CD14-positive monocyte (primary cell): ENCODE measurements around a stretch of chr7.

DNA sequence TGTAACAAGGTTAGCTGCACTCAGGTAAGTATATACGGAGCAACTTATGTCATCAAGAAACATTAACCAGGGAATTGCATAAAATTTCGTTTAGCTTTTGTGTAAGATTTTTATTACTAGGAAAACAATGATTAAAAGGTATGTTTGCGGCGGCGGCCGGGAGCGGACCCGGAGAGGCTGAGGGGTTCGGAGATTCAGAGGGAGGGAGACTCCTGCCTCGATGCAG lies 533.8 kb upstream of the CNTNAP2 start:
- CAGE, long polyA plus RNA = no peak

GRCh38 chr7:148447319-148447655 lies 143.3 kb upstream of the C7orf33 start:
- CAGE, long polyA plus RNA = no peak

- CAGE, long polyA plus RNA = no peak
Observed at GRCh38 chr7:148540396-148540831, 50.2 kb upstream of the C7orf33 start.

DNA sequence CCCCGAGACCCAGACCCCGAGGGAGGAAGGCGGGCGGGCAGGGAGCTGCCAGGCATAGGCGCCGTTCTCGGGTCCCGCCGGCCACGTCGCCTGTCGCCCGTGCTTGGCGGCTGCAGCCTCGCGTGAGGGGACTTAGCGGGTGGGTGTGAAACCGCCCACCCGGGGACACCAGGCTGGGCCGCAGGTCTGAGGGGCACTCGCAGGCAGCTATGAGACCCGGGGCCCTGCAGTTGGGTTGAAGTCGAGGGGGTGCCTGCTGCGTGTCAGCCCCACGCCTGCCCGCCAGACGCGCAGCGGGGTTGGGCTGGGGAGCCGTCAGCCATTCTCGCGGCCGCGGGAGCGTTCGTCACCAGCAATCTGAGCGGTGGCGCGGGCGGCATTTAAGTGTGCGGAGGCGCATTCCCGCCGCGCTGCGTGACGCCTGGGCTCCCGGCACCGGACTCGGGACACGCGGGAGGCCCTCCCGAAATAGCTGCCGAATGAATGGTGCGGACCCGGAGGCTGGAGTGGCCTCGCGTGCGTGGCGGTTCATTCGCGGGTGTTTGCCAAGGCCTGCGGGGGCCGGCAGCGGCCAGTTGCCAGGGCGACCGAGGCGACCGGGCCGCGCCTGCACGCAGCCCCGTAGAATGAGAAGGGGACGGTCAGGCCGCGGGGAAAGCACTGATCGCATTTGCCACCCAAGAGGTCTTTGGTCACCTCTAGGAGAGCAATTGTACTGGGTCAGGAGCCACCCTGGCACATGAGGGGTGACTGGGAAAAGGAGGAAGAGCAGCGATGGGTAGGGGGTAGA lies 740 bp downstream of the ZNF398 start:
- CAGE, long polyA plus RNA = no peak

DNA sequence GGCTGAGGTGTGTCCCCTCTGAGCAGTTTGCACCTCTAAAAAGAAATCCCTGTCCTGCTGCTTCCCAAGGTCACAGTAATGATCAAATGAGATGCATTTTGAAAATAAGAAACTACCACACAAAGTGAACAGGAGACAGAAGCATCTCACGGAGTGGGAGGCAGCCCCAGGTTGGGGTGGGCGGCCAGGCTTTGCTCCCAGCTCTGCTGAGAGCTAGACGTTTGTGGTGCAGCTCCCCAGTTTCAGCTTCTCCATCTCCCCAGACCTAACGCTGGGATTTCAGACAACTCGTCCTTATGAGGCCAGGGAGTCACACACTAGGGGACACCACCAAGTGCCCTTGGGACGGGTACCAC lies 12.5 kb upstream of the ZNF777 start:
- CAGE, long polyA plus RNA = no peak

GRCh38 chr7:149474110-149475000 lies 13.5 kb upstream of the ZNF777 start:
- CAGE, long polyA plus RNA = no peak

- CAGE, long polyA plus RNA = no peak
Observed at GRCh38 chr7:149543811-149544697, 46.4 kb upstream of the ZNF746 start.

DNA sequence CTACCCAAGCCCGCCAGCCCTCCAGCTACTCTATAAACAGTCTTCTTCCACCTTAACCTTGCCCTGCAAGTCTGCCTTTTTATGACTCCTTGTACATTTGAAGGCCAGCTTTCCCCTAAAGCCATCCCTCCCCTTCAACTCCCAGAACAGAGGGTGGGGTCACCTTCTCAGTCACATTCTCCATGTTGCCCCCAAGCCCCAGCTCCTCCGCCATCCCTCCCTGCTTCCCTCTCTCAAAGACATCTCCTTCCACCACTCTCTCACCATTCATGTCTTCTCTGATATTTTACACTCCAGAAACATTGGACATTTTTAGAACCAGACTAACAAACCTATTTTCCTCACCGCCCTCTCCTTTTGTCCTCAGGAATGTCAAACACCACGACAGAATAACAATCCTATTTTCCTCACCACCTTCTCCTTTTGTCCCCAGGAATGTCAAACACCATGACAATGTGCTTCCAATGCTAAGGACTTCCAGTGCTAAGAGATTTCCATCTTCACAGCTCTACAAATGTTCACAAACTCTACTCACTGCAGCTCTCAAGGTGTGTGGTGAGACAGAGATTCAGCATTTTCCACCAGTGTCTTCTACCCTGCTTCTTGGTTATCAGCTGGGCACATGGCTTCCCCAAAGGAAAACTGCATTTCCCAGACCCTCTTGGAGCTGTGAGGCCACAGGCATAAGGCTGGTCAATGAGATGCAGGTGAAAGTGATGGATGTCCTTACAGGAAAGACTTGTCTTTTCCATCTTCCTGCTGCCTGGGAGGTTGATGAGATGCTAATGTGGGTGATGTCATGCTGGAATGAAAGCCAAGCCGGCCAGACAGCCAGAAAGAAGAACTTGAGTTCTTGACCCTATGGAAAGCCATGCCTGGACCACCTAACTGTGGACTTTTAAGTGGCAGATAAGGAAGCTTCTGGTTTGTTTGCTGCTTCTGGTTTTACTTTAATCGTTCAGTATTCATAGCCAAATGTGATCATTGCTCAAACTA lies 85.1 kb upstream of the ZNF746 start:
- CAGE, long polyA plus RNA = no peak

GRCh38 chr7:149583942-149584819 lies 86.6 kb upstream of the ZNF746 start:
- CAGE, long polyA plus RNA = no peak

GRCh38 chr7:149612907-149613612 lies 101.7 kb upstream of the KRBA1 start:
- CAGE, long polyA plus RNA = no peak

- CAGE, long polyA plus RNA = no peak
Observed at GRCh38 chr7:149635780-149636041, 79.0 kb upstream of the KRBA1 start.

DNA sequence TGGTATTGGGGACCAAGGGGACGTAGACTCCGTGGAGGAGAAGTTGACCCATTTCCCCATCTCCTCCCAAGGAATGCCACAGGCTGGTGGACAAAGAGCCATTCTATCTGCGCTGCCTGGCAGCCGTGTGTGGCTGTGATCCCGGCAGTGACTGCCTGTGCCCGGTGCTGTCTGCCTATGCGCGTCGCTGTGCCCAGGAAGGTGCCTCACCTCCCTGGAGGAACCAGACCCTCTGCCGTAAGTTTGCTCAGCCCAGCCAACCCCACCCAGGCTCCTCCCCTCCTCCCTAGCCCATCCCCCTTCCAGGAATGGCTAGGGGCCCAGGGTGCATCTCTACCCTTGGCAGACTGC lies 10.0 kb upstream of the ZNF467 start:
- CAGE, long polyA plus RNA = no peak

DNA sequence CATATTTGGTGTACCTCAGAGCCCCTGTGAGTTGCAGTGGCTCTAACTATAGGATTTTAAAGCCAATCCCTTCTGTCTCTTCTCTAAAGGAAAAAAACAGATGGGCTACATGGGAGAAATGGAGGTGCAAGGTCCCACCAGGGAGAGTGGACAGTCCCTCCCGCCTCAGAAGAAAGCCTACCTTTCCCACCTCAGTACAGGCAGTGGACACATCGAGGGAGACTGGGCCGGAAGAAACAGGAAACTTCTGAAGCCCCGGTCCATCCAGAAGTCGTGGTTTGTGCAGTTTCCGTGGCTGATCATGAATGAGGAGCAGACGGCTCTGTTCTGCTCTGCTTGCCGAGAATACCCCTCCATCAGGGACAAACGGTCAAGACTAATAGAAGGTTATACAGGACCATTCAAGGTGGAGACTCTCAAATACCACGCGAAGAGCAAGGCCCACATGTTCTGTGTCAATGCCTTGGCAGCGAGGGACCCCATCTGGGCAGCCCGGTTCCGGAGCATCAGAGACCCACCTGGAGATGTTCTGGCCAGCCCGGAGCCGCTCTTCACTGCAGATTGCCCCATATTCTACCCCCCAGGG lies 9.6 kb downstream of the ZNF862 start:
- CAGE, long polyA plus RNA = no peak

DNA sequence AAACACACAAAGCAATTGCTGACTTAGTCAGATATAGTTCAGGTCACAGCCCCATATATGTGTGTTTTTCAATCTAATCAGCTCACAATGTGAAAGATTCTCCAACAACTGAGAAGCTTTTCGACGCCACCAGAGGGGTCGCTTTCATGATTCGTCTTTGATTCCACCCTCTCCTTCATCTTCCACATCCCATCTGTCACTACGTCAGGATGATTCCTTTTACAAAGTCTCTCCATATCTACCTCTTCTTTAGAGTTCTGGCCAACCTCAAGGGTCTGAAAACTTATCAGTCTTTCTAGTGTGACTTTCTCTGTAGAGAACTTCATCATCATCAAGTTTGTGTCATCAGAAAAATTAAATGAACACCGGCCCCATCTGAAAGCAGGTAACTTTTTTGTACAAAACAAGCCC lies 188.6 kb upstream of the LRRC61 start:
- CAGE, long polyA plus RNA = no peak

- CAGE, long polyA plus RNA = no peak
Observed at GRCh38 chr7:150322812-150322987, 455 bp upstream of the LRRC61 start.

- CAGE, long polyA plus RNA = no peak
Observed at GRCh38 chr7:150336809-150337034, 4.7 kb downstream of the RARRES2 start.

DNA sequence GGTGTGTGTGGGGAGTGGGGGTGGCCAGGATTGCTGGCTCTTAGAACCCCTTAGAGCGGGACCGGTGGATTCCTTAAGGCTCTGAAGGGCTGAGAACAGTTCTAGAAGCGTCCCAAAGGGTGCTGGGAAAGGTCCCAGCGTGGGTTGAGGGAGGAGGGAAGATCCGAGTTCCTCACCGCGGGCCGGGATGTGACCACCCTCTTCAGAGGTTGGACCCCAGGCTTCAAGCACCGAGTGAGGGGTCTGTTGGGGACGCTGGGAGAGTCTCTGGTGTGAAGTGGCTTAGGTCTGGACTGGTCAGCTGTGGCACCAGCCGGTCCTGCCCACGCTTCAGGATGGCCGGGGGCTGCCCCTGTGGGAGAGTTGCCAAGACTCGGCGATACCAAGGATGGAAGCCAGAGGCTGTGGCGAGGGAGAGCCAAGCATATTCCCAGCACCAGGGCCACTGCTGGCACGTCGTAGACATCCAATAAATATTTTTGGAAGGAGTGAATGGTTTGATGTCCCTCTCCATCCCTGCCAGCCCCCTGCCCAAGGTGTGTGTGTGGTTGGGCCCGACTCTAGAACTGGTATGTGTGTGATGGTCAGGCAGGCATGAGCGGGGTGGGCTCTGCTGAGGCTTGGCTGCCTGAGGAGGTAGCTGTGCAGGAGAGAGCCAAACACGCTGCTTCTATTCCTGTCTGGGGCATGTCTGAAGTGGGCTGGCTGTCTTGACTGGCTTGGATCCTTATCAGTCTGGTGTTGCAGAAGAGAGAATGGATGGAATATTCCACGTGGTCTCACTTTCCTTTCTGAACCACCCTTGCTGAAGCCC lies 7.1 kb upstream of the ENSG00000284691 start:
- CAGE, long polyA plus RNA = no peak

DNA sequence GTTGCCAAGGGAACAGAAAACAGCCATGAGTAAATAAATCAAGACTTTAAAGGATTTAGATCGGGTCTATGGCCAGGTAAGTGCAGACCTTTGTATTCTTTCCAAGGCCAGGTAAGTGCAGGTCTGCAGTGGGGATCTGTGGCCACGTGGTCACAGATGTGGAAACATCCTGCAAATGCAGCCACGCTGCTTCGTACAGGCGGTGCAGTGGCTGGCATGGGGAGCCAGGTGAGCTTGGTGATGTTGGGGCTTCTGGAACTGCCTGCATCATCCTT lies 4.6 kb upstream of the ENSG00000284691 start:
- CAGE, long polyA plus RNA = no peak

DNA sequence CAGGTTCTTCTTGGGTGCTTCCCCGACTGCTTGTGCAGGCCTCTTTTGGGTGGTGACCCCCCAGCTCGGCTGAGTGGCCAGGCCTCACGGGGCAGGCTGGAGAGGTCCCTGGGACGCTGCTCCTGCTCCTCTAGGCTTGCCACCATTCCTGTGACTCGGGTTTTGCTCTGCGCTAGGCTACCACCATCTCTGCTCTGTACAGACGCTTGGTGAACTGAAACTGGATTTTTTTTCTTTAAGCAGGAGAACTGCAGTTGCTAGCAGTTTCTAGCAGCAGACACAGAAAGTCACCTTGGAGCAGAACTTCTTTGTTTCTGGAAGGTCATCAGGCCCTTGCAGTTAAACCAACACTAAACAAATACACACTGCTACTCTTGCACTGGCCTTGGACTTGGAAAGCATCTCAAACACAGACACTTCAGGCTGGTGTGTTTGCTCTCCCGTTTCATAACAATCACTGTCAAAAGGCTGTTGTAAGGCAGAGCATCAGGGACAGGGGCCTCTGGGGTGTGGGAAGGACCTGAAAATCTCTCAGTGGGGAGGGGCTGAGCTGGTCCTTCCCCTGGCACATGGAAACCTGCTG lies 9.8 kb downstream of the ENSG00000284691 start:
- CAGE, long polyA plus RNA = no peak

DNA sequence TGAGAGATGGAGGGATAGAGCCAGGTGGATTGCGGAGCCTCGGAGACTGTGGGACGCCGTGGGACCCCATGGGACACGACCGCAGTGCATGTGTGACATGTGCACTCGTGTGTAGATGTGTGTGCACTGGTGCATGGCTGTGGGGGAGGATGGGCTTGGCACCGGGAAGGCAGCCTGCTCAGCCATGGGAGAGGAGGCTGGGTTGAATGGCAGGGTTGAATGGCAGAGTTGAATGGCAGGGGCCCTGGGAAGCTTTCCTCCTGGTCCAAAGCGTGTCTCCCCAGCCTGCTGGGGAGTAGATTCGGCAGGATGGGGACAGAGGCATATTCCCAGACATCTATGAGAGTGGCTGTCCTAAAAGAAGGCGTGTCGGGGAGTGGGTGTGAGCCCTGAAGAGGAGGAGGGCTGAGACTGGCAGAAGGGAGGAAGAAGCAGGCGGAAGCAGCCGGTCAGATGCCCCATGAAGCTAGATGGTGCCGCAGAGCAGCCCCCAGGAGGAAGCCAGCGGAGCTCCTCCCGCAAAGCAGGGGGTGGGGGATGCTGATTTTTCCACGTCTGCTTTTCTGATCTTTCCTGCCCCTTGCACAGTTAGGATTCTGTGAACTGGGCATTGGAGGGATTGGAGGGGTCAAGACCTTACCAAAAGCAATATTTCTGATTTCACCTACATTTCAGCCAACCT lies 888 bp downstream of the GIMAP8 start:
- CAGE, long polyA plus RNA = start-site peak on the plus strand centred at position 435 of the sequence, 43 bp wide, 34 and 37 reads in 2 replicates